Hair follicular keratinocyte (primary cell): Measurements from ENCODE around the gene ROBO2.

DNA sequence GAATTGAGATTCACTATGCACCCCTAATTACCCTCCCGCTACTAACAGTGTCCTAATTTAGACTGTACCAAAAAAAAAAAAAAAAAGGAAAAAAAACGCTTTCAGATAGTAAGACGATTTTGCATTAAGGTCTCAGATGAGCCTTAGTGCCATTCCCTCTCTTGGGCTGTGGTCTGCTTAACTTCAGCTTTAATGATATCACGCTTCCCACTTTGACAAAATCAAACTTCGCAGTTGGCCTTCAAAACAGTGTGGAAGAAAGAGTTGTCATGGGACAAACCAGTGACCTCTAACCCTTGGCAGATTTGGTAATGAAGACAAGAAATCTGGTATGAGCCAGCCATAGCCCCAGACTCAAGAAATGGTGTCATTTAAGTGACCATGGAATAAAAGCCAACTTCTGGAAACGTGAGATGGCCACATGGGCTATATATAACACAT, 262.5 kb downstream of the FOXP1 start:
- RAMPAGE, long total RNA, result no peak

DNA sequence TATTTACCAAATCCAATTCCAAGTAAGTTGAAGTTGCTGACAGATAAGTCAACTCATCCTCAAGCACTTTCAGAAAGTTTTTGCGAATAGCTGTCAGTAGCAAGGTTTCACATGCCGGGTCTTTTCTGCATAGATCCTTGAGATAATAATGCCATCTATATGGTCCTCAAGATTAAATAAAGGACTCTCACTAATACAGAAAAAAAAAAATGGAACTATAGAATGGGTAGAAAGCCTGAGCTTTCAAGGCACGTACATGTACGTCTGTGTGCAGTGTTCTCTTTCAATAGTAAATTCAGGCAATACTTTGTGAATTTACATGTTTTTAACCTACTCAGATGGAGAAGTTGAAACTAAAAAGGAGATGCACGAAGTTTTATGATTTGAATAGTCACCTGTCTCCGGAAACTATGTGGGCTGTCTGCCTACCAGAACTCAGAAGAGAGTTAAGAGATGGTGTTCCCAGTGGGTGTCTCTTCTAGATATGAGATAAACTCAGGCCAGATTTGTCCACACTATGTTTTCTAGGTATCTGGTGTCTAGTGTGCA, 223.0 kb downstream of the FOXP1 start:
- RAMPAGE, long total RNA, result no peak

- RAMPAGE, long total RNA, result no peak
Measured at GRCh38 chr3:71488850-71490011, 94.3 kb downstream of the FOXP1 start.

DNA sequence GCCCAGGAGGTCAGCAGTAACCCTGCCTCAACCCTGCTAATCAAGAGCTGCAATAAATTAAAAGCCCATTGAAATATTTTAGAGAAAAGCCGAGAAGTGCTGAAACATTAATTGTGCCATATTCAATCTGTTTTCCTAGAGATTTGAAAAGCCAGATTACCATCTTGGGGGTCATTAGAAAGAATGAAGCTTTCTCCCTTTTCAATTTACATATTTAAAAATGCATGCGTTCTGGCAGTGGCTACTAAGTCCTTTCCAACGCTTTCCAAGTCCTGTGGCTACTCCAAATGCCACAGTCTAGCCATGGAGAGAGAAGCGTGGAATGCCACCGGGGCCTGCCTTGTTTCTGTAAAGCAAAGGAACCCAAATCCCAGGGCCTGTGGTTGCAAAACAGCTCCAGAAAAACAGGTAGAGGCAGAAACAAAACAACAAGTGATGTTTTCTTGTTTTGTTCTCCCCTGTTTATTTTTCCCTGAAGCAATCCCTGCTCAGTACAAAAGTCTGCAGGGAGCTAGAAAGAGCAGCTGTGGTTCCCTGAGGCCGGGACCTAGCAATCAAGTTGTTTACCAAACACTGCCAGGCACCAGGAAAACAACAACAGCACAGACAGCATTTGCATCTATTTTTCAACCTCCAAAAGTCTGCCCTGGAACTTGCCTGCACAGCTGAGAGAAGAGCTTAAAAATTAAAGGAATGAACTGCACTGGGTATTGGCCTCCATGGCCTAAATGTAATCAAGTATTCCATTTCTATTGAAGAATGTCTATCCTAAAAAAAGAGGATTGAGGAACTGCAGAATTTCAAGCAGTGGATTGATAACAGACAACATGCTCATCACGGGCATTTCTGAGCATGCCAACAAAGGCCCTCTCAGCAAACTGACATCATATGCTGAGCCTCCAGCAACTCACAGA, 85.5 kb downstream of the FOXP1 start:
- RAMPAGE, long total RNA, result no peak

- RAMPAGE, long total RNA, result no peak
Measured at GRCh38 chr3:71581258-71581484, 2.4 kb downstream of the FOXP1 start.

GRCh38 chr3:71872857-71873329, 87.9 kb upstream of the PROK2 start:
- RAMPAGE, long total RNA, result no peak

DNA sequence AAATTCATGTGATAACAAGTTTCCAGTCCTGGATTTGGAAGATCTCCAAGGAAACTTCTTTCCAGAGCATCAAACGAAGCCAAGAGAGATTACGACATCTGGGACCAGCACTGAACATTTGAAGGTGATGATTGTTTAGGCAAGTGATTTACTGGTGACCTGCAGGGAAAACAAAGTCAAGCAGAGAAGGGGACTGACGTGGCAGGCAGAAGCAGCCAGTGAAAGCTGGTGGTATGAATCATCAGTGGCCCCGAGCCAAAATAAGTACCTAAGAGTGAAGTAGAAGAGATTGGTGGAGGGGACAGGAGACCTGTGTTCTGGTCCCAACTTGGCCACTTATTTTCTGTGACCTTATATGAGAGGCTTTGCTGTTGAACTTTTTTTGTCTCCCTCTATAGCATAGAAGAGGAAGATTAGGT, 339.1 kb upstream of the PROK2 start:
- RAMPAGE, long total RNA, result no peak

DNA sequence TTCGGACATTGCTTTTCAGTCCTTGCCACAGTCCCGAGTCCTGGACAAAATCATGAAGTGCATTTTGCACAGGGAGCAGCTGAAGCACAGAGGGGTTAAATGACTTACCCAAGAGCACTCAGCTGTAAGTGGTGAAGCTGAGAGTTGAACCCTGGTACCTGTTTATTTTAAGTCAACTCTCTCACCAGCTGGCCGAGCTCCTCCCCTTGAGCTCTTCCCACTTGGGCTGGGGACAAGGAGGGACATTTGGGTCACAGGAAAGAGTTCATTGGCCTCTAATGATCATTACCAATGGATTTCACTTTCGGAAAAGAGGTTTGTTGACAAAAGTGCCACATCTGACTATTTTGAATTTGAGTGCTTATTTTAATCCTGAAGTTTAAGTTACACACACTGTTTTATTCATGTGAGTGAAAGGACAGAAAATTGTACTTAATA, 368.7 kb upstream of the PROK2 start:
- RAMPAGE, long total RNA, result no peak

DNA sequence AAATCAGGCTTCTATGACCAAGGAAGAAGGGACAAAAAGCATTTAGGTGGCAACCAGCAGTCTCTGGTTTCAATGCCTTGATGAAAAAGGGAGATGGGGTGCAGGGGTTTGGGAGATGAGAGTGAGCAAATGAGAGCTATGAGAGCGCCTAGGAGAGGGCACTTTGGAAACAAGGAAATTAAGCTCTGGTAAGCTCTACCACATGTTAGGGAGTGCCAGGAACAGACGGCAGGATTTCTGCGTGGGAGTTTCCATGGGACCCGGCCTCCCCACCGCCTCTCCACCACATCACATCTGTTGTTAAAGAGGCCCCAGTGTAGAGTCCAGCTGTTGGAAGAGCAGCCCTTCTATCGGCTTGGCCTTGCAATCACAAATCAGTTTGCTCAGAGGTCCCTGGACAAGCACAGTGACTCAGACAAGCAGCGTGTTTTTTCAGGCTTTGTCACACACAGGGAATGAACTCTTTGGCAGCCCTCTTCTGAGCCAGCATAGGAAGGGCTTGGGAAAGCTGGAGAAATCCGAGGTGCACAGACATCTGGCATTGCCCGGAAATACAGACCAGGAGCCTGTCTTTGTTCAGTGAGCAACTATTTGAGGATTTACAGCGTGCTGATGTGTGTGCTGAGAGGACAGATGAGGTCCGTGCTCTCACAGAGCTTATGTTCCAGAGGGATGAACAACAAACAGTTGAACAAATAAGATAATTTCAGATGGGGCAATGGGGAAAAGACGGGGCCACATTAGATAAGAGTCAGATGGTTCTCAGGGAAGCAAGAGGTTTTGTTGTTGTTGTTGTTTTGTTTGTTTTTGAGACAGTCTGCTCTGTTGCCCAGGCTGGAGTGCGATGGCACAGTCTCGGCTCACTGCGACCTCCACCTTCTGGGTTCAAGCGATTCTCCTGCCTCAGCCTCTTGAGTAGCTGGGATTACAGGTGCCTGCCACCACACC, 370.6 kb upstream of the PROK2 start:
- RAMPAGE, long total RNA, result no peak

DNA sequence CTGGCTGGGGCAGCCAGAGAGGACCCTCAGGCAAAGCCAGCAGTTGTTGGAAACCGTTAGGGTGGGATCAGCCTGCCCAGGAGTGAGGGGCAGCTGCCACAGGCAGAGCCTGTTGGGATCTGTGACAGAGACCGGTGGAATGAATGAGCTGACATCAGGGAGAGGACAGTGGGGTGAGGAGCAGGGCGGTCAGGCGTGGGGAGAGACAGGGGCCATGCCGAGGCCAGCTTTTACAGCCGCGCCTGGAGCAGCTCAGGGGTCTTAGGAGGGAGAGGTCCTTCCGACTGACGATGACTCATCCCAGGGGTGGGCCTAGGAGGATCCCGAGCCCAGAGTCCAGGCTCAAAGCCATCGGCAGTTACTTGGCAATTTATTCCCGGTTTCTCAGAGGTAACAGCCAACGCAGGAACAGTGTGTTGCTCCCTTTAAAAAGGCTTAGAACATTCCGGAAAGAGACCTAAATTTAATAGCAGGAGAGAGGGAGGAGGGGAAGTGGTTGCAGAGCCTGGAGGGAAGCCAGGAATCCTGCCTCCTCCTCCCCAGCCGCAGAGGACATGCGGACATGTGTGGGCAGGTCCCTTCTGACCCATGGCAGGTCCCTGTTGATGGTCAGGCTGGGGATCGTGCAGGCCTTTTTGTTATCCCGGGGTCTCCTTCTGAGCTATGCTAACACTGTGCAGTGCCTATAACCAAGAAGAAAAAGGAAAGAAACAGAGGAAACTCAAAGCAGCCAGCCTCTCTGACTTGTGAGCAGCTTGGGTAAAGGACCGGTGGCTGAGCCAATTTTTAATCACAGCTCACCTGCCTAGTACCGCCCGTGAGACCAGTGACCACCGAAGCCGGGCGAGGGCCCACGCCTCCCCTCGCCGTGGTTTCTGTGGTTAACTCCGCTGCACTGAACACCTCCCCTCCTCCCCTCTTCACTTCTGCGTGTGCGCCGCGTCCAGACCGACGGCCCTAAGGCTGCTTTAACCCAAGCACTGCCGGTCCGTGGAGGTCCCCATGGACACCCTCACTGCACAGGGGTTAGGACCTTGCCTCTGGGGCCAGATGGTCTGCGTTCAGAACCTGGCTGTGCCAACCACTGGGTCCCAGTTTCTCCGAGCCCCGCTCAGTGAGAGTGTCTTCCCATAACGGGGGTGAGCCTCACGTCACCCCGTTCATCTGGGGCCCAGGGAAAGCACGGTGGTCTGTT, 392.4 kb upstream of the PROK2 start:
- RAMPAGE, long total RNA, result no peak

GRCh38 chr3:72336871-72337490, 511.3 kb downstream of the SHQ1 start:
- RAMPAGE, long total RNA, result no peak

- RAMPAGE, long total RNA, result no peak
Measured at GRCh38 chr3:72441015-72441640, 407.1 kb downstream of the SHQ1 start.

GRCh38 chr3:72728570-72729215, 119.6 kb downstream of the SHQ1 start:
- RAMPAGE, long total RNA, result no peak

DNA sequence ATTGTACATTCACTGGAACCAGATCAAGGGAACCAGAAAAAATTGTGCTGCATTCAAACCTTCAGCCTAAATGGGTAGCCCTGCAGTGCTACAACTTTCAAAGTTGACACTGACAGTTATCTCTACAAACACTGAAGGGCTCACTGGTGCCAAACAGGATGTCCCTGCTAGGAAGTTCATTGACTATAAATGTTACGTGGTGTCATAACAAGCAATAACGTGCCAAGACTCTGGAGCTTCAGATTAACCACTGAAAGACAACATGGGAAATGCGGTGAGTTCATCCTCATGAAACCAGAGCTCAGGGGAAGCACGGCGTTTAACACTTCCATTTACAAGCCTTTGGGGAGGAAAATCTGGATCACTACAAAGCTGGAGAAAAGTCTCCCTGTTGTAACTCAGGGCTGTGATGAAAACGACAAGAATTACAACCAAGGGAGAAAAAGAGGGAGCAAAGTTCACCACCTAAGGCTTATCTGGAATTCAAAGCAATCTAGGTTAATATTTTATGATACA, 27.1 kb downstream of the SHQ1 start:
- RAMPAGE, long total RNA, result no peak

- RAMPAGE, long total RNA, result no peak
Measured at GRCh38 chr3:73022214-73023003, 25.8 kb downstream of the PPP4R2 start.

GRCh38 chr3:73518864-73519069, 106.0 kb downstream of the PDZRN3 start:
- RAMPAGE, long total RNA, result no peak

GRCh38 chr3:73569385-73570017, 55.2 kb downstream of the PDZRN3 start:
- RAMPAGE, long total RNA, result no peak

GRCh38 chr3:74352146-74352596, 262.3 kb downstream of the CNTN3 start:
- RAMPAGE, long total RNA, result no peak

- RAMPAGE, long total RNA, result no peak
Measured at GRCh38 chr3:76310365-76311393, 525.3 kb upstream of the ZNF717 start.

- RAMPAGE, long total RNA, result no peak
Measured at GRCh38 chr3:77039035-77040215, at the start of gene ROBO2. Gene ROBO2, plus strand, starts transcription at chr3:77040099.